GM23248 (cell line): ENCODE data around the gene EBF4.

- RAMPAGE, long total RNA, result no peak
Measured at GRCh38 chr20:1536764-1537147, 20.7 kb downstream of the SIRPD start.

- RAMPAGE, long total RNA, result no peak
Measured at GRCh38 chr20:1672242-1672885, 14.8 kb upstream of the SIRPG start.

DNA sequence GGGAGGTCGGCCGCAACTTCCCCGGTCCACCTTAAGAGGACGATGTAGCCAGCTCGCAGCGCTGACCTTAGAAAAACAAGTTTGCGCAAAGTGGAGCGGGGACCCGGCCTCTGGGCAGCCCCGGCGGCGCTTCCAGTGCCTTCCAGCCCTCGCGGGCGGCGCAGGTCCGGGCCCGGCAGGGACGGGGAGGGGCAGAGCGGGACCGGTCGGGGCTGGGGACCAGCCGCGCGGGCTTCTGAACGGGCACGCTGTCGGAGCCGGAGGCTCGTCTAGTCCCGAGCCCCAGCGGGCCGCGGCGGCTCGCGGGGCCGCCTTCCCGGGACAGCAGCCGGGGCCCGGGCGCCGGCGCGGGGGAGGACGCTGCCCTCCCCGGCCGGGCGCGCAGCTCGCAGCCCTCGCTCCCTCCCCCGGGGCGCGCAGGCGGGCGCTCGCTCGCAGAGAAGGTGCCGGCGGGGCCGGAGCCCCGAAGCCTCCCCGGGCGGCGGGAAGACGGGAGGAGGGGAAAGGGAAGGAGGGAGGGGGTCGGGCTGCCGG, 786 bp upstream of the SIRPA start:
- RAMPAGE, long total RNA, result no peak

DNA sequence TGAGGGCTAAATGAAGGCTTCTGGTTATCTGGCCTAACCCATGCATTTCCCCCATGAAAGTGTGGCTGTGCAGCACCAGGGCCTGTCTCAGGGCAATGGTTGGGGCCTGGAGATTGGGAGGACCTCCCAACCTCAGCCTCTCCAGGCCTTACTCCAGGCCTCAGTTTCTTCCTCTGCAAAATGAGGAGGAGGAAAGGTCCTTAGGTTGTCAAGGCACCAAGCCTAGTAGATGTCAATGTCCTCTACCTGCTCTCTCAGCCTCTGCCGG, 10.2 kb downstream of the SIRPA start:
- RAMPAGE, long total RNA, result no peak

DNA sequence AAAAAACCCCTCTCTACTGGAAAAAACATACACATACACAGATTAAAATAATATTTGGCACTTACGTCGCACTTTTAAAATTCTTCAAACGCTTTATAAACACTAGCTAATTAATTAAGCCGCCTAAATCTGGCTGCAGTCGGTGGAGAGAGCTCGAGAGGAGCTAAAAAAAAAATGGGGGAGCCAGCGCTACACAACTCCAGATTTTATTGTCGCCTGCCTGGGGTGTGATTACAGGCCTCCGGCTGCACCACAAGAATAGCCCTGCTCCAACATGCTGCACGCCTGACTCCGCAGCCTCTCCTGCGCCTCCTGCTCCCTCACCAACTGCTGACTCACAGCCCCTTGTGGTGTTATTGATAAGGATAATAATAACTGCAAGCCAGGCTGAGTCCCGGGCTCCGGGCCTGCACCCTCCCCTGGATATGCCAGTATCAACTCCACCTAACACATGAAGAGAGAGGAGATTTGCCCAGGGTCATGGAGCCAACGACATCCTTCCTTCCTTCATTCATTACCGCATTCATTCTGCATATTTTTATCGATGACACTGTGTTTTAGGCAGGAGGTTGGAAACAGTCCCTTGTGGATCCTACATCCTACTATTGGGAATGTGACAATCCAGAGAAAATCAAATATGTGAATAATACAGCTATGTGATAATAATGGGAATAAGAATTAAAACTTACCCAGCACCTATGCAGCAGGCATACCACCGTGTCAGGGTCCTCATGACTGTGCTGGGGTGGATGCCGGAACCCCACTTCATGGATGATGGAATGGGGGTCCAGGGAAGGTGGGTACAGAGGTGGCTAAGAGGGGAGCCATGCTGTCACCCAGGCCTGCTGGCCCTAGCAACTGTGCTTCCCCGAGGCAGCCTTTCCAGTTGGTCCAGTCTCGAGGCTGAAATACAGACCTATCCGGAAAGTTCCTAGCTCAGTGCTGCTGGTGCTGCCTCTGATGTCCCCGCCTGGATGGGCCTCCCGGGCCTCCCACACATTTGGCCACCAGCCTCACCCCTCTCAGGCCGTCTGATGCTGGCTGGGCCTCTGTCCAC, 17.1 kb downstream of the SIRPA start:
- RAMPAGE, long total RNA, result no peak

- RAMPAGE, long total RNA, result no peak
Measured at GRCh38 chr20:1913074-1913800, 18.0 kb downstream of the SIRPA start.

- RAMPAGE, long total RNA, result no peak
Measured at GRCh38 chr20:1939539-1939910, 44.3 kb downstream of the SIRPA start.

DNA sequence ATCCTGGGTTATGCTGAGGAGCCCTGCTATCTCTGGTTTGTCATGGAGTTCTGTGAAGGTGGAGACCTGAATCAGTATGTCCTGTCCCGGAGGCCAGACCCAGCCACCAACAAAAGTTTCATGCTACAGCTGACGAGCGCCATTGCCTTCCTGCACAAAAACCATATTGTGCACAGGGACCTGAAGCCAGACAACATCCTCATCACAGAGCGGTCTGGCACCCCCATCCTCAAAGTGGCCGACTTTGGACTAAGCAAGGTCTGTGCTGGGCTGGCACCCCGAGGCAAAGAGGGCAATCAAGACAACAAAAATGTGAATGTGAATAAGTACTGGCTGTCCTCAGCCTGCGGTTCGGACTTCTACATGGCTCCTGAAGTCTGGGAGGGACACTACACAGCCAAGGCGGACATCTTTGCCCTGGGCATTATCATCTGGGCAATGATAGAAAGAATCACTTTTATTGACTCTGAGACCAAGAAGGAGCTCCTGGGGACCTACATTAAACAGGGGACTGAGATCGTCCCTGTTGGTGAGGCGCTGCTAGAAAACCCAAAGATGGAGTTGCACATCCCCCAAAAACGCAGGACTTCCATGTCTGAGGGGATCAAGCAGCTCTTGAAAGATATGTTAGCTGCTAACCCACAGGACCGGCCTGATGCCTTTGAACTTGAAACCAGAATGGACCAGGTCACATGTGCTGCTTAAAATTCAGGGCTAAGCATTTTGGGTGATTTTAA, 15.2 kb downstream of the STK35 start:
- RAMPAGE, long total RNA, result no peak

DNA sequence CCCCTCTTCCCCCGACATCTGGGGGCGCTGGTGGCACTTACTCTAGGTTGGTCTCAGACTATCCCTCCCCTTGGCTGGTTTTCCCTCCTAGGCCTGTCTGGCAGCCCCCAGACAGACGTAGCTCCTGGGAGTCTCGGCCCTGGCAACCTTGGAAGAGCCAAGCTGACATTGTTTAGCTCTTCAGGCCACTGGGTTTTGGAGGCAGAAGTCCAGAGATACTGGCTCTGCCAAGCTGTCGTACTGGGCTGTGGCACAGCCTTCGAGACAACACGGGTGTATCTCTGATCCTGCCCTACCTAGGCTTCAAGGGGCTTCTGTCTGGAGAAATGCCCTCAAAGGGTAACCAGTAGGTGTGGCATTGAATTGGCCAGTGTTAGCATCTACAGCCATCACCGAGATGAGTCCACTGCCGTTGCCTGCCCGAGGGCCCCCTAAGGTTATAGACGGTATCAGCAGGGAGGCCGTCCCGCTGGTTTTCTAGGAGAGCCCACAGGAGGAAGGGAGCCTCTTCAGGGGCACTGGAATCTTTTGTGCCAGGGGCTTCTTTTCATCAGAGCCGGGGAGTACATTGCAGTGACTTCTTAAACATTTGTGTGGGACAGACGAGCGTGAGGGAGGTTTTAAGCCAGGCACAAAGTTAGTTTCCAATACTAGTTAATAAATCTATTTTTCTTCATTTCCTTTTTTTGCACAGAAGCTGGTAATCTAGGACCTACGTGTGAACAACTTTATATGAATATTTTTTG, 46.2 kb downstream of the STK35 start:
- RAMPAGE, long total RNA, result no peak

DNA sequence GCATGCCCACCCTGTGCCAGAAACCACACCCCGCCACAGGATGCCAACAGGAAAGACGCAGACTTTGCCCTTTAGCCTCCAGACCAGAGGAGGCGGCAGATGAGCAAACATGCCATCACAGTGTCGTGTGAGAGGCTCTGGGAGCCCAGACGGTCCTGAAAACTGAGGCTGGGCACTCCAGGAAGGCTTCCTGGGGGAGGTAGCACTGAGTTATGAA, 34.7 kb upstream of the TGM3 start:
- RAMPAGE, long total RNA, result no peak

DNA sequence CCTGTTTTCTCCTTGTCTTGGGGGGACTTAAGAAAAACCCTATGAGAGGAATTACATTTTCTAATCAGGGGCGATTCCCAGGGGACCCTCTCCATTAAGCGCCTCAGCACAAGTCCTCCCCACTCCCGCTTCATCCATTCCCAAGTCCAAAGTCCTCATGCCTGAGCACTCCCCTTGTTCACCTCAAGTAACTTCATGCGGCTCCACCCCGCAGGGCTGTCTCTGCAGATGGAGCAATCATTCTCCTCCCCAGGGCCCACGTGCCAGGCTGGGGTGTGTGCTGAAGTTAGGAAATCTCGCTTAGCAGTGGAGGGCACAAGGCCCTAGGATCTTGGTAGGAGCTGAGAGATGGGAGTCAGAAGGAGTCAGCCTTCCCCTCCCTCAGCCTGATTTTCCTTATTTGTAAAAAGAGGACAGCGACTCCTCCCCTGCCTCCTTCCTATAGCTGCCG, 3.5 kb downstream of the TGM3 start:
- RAMPAGE, long total RNA, result no peak

DNA sequence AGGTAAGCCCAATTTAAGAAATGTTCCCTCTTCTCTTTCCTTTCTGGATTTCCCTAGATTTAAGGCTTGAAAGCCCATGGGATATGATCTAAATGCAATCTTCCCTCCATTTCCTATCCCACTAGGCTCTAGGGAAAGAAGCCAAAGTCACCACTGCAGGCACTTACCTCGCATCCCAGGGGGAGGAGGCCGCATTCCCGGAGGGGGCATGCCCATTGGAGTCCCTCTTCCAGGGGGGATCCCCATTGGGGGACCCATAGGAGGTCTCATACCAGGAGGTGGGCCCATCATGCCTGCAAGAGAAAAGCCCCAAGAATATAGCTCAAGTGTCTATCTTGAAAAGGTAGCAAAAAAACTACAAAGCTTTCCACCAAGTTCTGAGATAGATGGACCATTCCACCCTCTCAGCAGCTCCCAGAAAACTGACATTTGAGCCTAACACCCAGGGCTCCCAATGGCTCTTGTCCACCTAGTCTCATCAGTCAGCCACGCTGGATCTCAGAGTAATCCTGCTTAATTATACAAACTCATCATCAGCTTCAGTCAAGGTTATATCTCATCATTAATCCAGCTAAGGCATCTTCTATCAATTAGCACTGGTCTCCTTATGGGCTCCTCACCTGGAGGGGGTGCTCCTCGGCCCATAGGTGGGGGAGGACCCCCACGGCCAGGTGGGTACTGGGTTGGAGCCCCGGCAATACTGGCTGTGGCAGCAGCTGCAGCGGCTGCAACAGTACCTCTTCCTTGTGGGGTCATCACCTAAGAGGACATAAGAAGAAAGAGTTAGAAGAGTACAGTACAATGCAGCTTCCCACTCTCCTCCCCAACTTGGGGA, 7.9 kb downstream of the SNRPB start:
- RAMPAGE, long total RNA, result no peak

GRCh38 chr20:2463304-2464469, 6.9 kb downstream of the SNRPB start:
- RAMPAGE, long total RNA, result no peak

- RAMPAGE, long total RNA, result no peak
Measured at GRCh38 chr20:2558062-2558770, 21.8 kb downstream of the TMC2 start.

DNA sequence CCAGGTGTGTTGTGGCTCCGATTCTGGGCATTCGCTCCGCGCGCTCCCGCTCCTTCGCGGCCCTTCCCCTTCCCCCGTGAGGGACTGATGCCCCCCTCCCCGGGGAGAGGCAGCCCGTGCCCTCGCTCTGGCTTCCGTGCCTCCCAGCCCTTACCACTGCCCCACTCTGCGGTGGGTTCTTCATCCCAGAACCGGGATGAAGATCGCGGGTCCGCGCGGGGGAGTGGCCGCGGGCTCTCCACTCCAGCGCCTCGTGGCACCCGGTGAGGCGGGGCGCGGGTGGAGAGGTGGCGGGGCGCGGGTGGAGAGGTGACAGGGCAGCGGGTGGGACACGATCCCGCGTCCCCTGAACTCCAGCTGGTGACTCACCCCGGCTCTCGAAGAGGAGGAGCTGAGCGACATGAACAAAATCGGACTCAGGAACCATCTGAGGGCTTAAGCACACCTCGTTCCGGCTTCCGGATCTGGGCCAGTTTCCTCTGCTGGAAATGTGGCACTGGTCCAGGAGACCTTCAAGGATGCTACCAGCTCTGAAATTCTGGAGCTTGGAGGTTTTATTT, 22.5 kb downstream of the TMC2 start:
- RAMPAGE, long total RNA, result no peak

GRCh38 chr20:2655793-2656226, 3.4 kb downstream of the NOP56 start:
- RAMPAGE, long total RNA, result no peak

GRCh38 chr20:2692459-2692905, at the start of gene EBF4:
EBF4 (plus strand) TSS chr20:2692780.
- RAMPAGE, long total RNA, result no peak

GRCh38 chr20:2870395-2870824, 2.9 kb upstream of the PTPRA start:
- RAMPAGE, long total RNA, result no peak

DNA sequence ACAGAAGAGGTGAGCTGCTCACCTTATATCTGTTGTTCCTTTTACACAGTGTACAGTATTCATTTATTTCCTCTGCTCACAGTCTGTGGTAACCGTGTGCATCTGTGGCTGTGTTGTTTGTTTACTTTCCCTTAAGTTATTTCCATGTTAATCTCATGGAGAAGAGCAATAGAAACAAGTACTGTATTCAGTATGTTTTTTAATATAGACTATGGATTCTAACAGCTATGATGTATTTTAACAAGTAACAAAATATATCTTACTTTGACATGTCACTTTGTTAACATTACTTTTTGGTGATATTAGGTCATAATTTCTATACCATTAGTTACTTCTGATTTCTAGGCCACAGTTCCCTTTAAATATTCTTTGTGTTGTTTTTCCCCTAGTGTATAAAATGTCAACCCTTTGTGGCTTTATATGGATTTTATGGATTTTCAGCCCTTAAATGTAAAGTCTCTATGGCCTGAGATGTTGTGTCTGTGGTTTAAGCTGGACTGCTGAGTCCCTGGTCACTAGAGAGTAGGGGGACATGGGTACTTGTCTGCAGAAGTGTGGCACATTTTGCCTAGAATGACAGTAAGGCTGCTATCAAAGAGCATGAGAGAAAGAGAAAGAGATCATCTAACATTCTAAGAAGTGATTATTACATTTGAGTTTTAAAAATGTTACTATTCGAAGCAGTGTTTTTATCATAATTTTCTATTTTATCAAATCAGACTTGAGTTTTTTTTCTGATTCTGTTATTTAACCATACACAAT, 68.0 kb upstream of the GNRH2 start:
- RAMPAGE, long total RNA, result no peak

DNA sequence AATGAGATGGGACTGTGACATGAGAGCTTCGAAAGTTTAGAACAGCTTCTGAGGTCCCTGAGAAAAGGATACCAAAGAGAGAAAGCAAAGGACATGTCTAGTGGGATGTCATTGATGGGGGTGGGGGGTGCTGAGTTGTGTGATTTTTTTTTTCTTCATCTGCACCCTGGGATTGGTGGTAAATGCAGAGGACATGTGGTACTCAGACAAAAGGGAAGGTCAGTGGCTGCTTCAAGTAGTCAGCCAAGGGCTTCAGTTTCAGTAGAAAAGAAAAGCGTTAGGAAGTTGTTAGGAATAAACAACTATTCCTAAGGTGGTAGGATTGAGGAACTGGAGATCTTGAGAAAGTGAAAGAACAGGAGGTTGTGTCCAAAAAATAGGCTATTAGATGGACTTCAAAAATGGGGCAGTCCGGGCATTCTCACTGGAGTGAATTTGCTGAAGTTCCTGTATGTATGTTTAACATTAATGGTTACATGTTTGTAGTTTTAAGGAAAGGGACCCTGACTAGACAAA, 34.2 kb upstream of the GNRH2 start:
- RAMPAGE, long total RNA, result no peak